ENCODE results near the gene GBP6.

GRCh38 chr1:86915016-86915861, 804 bp downstream of the HS2ST1 start:
- RRBS = 5% methylated on average over 15 of the region's 49 CpGs

GRCh38 chr1:87132668-87133069, 196.0 kb upstream of the LMO4 start:
- RRBS = over 99% methylated on average over 4 of the region's 14 CpGs

- RRBS = no CpG with 5 or more reads among the region's 3 CpGs
These were observed 805 bp downstream of the LMO4 start for GRCh38 chr1:87329576-87329793.

GRCh38 chr1:87329794-87330402, 1.2 kb downstream of the LMO4 start:
- RRBS = no CpG with 5 or more reads among the region's 9 CpGs

DNA sequence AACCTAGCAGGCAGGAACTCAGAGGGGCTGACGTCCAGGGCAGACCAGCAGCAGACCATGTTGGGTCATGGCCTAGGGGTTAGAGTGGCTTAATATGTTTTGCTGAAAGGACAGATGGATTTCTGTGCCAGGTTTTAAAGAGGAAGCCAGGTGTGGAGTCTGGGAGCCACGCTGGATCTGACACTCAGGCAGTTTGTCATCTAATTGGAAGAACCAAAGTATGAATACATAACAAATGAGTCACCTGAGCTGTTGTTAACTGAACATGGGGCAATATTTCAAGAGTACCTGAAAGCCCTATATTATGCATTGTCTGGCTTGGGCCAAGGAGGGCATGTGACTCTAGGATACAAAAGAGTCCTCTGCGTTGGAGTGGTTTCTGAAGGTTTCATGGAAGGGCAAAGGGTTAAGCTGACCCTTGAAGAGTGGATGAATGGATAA, 70.6 kb downstream of the LMO4 start:
- RRBS = no CpG with 5 or more reads among the region's 3 CpGs

DNA sequence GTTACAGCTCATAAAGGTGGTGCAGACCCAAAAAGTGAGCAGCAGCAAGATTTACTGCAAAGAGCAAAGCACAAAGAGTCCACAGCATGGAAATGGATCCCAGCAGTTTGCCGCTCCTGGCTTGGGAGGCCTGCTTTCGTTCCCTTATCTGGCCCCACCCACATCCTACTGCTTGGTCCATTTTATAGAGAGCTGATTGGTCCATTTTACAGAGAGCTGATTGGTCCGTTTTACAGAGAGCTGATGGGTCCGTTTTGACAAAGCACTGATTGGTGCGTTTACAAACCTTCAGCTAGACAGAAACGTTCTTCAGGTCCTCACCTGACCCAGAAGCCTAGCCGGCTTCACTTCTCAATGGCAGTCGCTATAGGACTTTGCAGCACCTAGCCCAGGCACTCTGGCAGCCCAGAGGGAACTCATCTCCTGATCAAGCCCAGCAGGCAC, 200.1 kb downstream of the LMO4 start:
- RRBS = no CpG with 5 or more reads among the region's 8 CpGs

GRCh38 chr1:87684759-87685297, 356.1 kb downstream of the LMO4 start:
- RRBS = no CpG with 5 or more reads among the region's 7 CpGs

DNA sequence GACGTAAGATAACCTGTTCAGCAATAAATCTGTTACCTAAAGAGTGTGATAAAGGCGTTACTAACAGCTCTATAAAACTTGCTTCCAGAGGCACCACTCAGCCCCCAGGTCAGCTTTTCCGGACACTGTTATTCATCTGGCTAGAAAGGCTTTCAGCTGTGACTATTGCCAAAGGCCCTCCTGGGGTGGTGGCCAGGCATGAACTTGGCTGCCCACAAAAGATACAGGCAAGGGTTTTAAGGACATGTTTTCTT, 639.4 kb downstream of the LMO4 start:
- RRBS = no CpG with 5 or more reads among the region's 3 CpGs

DNA sequence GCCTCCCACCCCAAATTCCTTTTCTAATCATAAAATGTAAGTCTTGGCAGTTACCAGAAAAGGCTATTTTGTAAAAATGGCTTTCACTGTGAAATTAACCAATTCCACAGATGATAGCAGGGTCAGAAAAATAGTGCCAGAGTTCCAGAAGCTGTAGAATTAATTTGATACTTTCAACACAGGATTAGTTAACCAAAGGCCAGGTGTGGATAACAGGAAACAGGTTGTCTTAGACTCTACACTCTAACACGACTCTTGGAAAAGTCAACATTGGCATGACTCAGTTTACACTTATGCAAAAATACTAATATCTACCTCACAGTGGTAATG, 1.0 kb downstream of the GTF2B start:
- RRBS = no CpG with 5 or more reads among the region's 1 CpG

DNA sequence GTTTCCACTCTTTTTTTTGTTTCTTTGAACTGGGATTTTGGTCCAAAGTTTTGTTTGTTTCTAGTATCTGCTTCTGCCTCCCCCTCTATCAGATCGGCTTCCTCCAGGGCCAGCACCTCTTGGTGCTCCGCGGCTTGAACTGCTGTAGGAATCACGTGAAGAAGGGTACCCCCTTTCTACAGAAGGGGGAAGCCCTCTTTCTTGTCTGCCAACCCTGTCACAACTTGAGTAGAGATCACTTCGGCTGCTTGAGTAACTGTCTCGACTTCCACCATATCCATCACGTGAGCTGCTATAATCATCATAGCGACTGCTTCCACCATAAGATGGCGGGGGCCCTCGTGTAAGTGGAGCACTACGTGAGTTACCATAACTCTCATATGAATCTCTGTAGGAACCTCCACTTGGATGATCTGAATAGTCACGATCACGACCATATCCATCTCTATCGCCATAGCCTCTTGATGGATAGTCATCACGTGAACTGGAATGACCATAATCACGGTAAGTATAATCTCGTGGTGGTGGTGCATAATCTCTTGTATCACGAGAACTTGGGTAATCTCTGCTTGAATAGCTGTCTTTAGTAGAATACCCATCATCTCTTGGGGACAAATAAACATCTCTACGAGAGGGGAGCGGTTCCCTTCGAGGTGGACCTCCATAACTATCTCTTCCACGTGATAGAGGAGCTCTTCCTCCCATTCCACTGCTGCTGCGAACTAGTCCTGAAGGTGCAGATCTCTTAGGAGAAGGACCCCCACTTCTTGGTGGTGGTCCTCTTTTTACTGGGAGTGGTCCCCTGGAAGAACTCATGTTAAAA, 9.6 kb downstream of the KYAT3 start:
- RRBS = no CpG with 5 or more reads among the region's 23 CpGs

DNA sequence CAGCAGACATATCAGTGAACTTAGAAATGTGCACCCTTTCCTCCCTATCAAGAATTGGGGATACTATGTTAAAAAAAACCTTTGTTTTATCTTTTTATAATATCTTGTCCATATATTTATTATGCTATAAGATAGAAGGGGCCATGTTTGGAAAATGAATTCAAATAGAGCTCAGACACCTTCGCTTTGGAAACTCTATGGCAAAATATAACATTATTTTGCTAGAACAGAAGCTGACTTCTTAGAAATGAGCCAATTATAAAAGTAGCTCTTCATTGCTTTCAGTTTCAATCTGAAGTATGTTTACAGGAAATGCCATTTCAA, 37.7 kb upstream of the GBP5 start:
- RRBS = no CpG with 5 or more reads among the region's 1 CpG

DNA sequence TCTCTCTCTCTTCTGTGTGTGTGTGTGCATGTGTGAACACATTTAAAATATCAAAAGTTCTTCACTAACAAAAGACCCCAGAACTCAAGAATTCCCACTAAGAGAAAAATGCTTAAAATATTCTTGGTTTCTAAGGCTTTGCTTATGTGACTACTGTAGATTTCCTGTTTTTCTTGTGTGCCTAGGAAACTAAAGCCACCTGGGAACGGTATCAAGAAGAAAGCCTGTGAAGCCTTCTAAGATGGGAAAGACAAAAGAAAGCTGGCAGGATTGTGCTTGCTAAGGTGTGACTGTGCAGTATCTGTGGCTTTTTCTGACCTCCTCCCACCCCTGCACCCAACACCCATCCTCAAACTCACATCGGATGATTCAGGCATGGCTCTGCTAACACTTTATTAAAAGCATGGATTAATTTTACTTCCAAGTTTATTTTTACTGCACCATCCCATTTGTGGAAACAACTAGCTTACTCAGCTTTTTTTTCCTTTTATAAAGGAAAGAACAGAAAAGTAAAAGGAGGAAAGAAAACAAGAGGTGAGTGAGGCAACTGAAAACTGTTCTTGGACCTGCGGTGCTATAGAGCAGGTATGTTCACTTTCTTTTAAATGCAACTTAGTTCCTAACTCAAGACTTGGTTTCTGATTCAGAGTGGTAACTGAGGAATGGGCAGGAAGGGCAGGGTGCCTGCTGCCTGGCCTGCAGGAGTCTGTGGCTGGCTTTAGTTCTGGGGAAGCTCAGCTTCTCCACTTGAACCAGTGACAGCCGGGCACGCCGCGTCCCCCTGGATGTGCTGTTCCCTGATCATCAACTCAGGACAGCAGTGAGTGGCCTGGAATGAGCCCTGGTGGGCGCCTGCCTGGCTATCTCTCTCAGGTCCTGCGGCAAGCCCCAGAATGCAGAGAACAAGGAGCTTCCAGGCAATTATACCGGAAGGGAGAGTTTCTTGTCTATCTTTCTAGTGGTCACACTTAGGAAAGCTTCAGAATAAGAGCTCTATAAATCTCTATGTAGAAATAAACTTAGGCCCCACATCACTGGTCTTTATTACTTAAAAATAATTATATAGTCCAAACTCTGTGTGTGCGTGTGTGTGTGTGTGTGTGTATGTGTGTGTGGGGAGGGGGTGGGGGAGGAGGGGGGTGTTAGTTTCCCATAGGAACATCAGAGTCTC, at the start of gene GBP6:
GBP6 (plus strand) TSS at position 517 of the 1,171 bp plus-strand sequence.
- RRBS = no CpG with 5 or more reads among the region's 11 CpGs

- RRBS = no CpG with 5 or more reads among the region's 3 CpGs
These were observed 28.5 kb downstream of the LRRC8B start for GRCh38 chr1:89552907-89553736.

- RRBS = no CpG with 5 or more reads among the region's 6 CpGs
These were observed 75.9 kb downstream of the LRRC8C start for GRCh38 chr1:89708716-89709348.

DNA sequence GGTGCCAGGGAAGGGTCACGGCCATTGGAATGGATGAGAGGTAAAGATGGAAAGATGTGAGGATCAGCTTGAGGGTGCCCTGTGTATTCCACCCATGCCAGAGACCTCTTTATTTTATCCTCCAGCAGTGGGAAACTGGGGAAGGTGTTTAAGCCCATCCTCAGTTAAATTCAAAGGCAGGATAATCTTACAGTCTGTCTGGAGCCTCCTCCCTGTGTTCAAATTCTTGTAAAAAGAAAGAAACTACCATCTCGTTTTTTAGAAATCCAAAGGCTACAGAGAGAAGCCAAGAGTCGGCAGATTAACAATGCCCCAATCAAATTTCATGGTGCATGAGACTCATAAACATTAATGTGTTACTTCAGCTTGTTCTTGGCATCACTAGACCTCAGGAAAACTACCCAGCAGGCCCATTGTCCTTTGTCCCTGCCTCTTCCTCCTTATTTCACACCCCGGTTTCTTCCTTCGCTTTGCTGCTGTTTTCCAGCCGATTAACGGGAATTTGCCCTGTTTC, 93.1 kb upstream of the LRRC8D start:
- RRBS = no CpG with 5 or more reads among the region's 7 CpGs

- RRBS = no CpG with 5 or more reads among the region's 3 CpGs
These were observed 66.4 kb upstream of the LRRC8D start for GRCh38 chr1:89754370-89754981.

GRCh38 chr1:89822170-89822490, 1.3 kb downstream of the LRRC8D start:
- RRBS = no CpG with 5 or more reads among the region's 10 CpGs

GRCh38 chr1:89853459-89854565, 33.0 kb downstream of the LRRC8D start:
- RRBS = no CpG with 5 or more reads among the region's 13 CpGs

DNA sequence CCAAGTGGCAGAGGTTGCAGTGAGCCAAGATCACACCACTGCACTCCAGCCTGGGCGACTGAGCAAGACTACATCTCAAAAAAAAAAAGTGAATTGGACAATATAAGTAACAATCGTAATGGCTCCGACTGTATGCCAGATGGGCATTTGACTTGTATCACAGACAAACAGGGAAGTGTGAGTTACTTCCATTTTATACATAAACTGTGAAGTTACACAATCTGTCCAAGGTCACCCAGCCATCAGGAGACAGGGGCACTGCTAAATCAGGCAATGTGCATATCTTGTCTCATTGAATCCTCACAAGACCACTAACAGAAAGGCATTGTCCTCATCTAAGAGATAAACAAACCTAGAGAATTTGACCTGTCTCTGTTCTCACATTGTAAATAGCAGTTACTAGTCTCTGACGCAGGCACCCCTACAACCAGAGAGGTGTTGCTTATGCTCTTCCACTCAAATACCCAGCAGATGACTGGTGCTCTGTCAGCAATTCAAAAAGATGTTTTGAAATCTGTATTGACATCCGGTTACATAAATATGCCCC, 52.1 kb upstream of the ZNF326 start:
- RRBS = no CpG with 5 or more reads among the region's 5 CpGs

- RRBS = no CpG with 5 or more reads among the region's 15 CpGs
These were observed 12.6 kb downstream of the ZNF326 start for GRCh38 chr1:90007421-90007980.